HT1080 (cell line): ENCODE results near the genes TRIB2 and DDX1.

DNA sequence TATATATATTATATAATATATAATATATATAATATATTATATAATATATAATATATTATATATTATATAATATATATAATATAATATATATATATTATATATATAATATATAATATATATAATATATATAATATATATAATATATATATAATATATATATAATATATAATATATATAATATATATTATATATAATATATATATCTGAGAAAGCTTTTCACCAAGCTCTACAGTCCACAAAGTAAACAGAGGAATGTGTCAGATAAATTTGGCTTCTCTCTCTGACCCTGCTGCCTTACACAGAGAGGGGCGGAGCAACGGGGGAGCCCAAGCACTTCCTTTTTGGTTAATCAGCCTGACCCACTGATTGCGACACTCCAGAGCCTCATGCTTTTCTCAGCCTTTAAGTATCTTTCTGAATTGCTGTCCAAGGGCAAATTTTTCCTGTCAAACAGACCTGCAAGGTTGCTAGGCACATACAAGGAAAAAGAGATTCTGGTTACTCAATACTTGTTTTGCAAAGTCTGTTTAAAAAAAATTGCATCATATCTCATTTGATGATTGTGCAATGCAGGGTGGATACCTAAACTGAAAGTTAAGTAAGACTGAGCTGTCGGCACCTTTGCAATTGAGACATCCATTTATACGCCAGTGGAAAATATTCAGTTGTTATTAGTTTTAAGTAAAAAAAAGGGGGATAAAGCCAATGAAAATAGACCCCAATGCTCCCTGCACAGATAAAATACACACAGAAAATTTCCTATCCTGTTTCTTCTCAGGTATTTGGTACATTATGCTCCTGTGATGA, 260.5 kb upstream of the TRIB2 start:
RAMPAGE:
- cytosol, long total RNA = no peak
- long total RNA = no peak
- nucleus, long total RNA = no peak

RAMPAGE:
- cytosol, long total RNA = no peak
- long total RNA = no peak
- nucleus, long total RNA = no peak
Measured at GRCh38 chr2:12486015-12486619, 230.6 kb upstream of the TRIB2 start.

GRCh38 chr2:12715852-12716838, 591 bp upstream of the TRIB2 start:
RAMPAGE:
- cytosol, long total RNA = no peak
- long total RNA = no peak
- nucleus, long total RNA = no peak

RAMPAGE:
- cytosol, long total RNA = no peak
- long total RNA = start-site peak on the plus strand at chr2:12716920-12716933, 10 reads
- nucleus, long total RNA = no peak
Measured at GRCh38 chr2:12716839-12717321, at the start of gene TRIB2. Gene TRIB2 (plus strand): TSS chr2:12716936.

GRCh38 chr2:12732602-12733304, 16.0 kb downstream of the TRIB2 start:
RAMPAGE:
- cytosol, long total RNA = no peak
- long total RNA = no peak
- nucleus, long total RNA = no peak

DNA sequence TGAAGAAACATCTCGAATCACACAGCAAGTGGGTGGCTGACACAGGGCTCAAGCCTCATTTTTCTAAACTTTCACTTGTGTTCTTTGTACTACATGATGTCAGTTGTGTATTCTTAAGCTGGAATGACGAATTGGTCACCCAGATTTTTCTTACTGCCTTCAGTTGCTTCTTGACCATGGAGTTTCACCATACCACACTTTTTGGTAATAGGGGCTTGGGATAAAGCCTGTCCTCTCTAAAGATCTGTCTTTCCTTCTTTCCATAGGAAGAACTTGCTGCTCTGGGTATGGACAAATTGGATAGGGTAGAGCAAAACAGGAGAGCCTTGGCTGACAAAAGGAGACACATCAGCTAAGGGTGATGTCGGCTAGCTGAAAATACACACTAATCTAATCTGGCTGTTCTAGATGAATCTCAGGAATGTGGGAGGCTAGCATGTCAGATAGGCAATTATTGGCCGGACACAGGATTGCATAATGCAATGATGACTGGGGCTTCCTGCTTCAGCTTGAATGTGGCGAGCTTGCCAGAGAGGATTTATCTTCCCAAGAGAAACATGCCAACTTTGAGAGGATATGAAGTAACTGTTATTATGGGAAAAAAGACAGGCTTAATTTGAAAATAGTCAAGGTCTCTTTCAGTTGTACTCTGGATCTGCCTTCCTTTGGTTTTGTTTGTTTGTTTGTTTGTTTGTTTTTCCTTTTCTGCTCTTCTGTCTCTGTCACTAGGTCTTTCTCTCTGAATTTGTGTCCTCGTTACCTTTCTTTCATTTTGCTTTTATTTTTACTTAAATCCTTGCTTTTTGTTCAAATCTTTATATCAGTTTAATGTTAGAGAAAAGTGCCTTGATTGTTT, 102.3 kb downstream of the TRIB2 start:
RAMPAGE:
- cytosol, long total RNA = no peak
- long total RNA = no peak
- nucleus, long total RNA = no peak

RAMPAGE:
- cytosol, long total RNA = no peak
- long total RNA = no peak
- nucleus, long total RNA = no peak
Measured at GRCh38 chr2:12844436-12845038, 127.8 kb downstream of the TRIB2 start.

RAMPAGE:
- cytosol, long total RNA = no peak
- long total RNA = no peak
- nucleus, long total RNA = no peak
Measured at GRCh38 chr2:13006862-13007305, 290.1 kb downstream of the TRIB2 start.

RAMPAGE:
- cytosol, long total RNA = no peak
- long total RNA = no peak
- nucleus, long total RNA = no peak
Measured at GRCh38 chr2:14872860-14873145, 240.3 kb downstream of the LRATD1 start.

GRCh38 chr2:15591412-15592737, at the start of gene DDX1:
Gene DDX1 (plus strand): TSS chr2:15591868.
RAMPAGE:
- cytosol, long total RNA = start-site peak on the plus strand at chr2:15591867-15591927, 1,662 and 1,503 reads in 2 replicates
- long total RNA = start-site peak on the plus strand at chr2:15591881-15591918, 432 reads
- nucleus, long total RNA = no peak

RAMPAGE:
- cytosol, long total RNA = no peak
- long total RNA = no peak
- nucleus, long total RNA = no peak
Measured at GRCh38 chr2:16069504-16070717, 129.6 kb downstream of the MYCN start.

GRCh38 chr2:16094044-16094630, 153.8 kb downstream of the MYCN start:
RAMPAGE:
- cytosol, long total RNA = no peak
- long total RNA = no peak
- nucleus, long total RNA = no peak

RAMPAGE:
- cytosol, long total RNA = no peak
- long total RNA = no peak
- nucleus, long total RNA = no peak
Measured at GRCh38 chr2:16550269-16550693, 115.4 kb downstream of the CYRIA start.

GRCh38 chr2:16624996-16625597, 40.5 kb downstream of the CYRIA start:
RAMPAGE:
- cytosol, long total RNA = no peak
- long total RNA = no peak
- nucleus, long total RNA = no peak

DNA sequence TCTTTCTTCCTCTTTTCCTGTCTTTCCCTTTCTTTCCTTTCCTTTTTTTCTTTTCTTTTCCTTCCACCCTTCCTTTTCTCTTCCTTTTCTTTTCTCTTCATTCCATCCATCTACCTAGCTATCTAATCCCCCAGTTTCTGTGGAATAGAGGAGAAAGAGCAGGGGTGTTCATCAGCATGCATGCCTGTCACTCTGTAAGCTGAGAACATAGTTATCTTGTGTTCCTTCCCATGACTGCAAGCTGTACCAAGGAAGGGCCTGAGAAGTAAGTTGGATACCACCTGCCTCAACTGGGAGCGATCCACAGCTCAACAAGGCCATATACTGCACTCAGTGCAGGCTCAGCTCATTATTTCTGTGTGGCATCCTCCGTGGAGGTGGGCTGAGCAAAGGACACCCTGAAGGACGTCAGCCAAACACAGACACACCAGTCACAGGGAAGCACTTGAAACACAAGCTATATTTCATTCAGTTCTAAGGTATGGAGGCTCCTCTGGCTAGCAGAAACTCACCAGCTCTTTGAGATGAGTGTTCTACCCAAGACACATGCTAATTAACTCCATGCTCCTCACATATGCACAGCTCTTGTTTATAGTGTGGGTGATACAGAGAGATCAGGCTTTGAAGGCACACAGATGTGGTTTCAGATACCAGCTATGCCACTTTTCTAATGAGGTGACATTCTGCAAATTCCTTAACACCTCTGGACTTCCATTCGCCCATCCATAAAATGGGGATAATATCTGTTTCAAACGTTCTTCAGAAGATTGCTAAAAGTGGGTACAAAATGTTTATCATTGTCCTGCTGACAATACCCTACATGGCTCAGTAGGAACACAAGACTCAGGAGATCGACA, 6.7 kb downstream of the CYRIA start:
RAMPAGE:
- cytosol, long total RNA = no peak
- long total RNA = no peak
- nucleus, long total RNA = no peak

DNA sequence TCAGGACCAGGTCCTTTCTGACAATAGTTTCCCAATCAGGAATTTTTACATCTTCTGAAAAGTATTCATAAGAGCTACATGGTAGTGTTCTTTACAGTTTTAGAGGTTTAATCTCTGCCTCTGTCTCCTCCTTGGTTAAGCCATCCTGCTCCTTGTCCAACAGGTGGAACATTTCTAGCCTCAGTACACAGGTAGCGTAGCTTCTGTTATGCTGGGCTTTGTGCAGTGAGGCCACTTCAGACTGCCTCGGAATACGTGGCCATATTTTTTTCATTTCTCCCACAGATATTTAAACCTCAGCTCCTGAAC, 39.0 kb upstream of the CYRIA start:
RAMPAGE:
- cytosol, long total RNA = no peak
- long total RNA = no peak
- nucleus, long total RNA = no peak

RAMPAGE:
- cytosol, long total RNA = no peak
- long total RNA = no peak
- nucleus, long total RNA = no peak
Measured at GRCh38 chr2:17537908-17538449, 2.5 kb upstream of the VSNL1 start.

GRCh38 chr2:17756672-17757017, 2.7 kb downstream of the GEN1 start:
RAMPAGE:
- cytosol, long total RNA = no peak
- long total RNA = no peak
- nucleus, long total RNA = no peak

DNA sequence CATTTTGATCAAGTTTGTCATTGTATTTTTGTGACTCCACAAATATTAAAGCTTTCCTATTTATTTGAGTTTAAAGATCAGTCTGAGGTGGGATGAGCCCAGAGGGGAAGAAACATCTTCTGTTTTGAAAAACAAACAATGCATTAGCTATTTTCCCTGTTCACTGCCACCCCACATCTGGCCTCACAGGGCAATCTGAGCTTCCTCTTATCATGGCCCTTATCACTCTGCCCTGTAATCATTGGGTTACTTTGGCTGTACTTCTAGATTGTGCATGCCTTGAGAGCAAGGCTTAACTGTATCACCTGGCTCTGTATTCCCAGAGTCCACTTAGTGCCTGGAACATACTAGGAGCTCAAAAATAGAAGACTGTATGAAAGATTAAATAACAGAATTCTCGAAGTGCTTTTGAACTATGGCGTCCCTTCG, 241.6 kb upstream of the NT5C1B start:
RAMPAGE:
- cytosol, long total RNA = no peak
- long total RNA = no peak
- nucleus, long total RNA = no peak

RAMPAGE:
- cytosol, long total RNA = no peak
- long total RNA = no peak
- nucleus, long total RNA = no peak
Measured at GRCh38 chr2:19638322-19638636, 263.5 kb downstream of the TTC32 start.